ENCODE results near the genes ASB9 and SYAP1.

DNA sequence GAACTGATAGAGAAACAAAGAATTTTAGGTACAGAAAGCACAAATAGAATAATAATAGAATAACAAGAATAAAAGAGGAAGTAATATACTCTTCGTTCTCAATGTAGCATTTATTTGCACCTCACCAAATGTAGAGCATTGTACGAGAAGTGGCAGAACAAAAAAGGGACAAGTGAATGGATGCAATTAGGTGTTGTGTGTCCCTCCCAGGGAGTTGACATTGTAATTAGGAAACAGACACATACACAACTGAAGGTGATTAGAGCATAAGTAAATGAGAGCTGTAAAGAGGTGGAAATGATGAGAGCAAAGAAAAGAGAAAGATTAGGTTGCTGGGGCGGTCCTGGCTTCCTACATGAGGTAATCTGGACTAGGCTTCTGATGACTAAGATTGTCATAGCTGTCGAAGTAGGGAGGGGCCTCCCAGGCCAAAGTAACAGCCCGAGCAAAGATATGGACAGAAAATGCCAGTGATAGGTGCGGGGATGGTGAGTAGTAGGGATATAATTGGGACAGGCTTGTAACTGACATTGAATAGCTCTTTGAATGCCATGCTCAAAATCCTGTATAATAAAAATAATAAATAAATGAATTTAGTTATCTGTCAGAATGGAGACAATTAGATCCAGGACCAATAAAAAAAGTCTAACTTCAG is 10.5 kb downstream of the RAB9A start:
- RRBS, result no CpG with 5 or more reads among the region's 6 CpGs

- RRBS, result no CpG with 5 or more reads among the region's 8 CpGs
Observed at GRCh38 chrX:13717683-13718345, 16.6 kb downstream of the TRAPPC2 start.

DNA sequence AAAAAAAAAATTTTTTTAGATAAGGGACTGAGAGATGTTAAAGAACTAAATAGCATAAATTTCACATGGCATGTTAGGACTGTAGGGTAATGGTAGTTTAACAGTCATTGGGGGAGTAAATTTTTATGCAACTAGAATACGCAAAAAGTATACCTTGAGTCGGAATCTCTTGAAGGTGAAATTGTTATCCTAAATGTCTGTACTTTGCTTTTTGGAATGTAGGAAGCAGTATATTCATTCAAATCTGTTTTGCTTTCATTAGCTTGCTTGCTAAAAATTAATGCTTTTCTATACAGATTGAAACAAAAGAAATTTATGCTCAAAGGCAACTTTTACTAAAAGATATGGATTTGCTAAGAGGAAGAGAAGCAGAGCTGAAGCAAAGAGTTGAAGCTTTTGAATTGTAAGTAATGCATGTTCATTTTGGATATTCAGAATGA is 14.6 kb downstream of the OFD1 start:
- RRBS, result no CpG with 5 or more reads among the region's 2 CpGs

- RRBS, result no CpG with 5 or more reads among the region's 10 CpGs
Observed at GRCh38 chrX:13763204-13763934, 28.8 kb downstream of the OFD1 start.

GRCh38 chrX:13983797-13984139 is 45.9 kb downstream of the GEMIN8 start:
- RRBS, result no CpG with 5 or more reads among the region's 3 CpGs

DNA sequence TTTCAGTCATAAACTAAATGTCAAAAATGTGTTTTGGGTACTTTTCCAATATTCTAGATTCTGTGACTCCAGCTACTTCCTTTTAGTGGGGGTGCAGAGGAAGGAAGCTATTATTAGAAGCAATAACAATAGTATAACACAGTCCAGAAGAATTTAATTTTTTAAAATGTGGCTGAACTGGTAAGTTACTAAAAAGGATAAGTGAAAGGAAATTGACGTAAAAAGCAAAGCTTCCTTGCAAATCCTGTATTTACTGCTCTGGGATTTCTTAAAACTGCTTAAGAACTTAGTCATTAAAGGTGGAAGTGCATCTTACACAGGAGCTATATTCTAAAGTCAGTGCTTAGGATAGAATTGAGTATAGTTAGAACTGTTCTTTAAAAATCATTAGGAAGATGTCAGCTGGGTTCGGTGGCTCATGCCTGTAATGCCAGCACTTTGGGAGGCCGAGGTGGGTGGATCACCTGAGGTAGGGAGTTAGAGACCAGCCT is 53.3 kb downstream of the MOSPD2 start:
- RRBS, result no CpG with 5 or more reads among the region's 3 CpGs

GRCh38 chrX:15269563-15270501 is at the start of gene ASB9:
TSS of gene ASB9 (minus strand) at chrX:15270083.
- RRBS, result no CpG with 5 or more reads among the region's 15 CpGs

- RRBS, result no CpG with 5 or more reads among the region's 6 CpGs
Observed at GRCh38 chrX:15530220-15530820, 29.7 kb downstream of the BMX start.

DNA sequence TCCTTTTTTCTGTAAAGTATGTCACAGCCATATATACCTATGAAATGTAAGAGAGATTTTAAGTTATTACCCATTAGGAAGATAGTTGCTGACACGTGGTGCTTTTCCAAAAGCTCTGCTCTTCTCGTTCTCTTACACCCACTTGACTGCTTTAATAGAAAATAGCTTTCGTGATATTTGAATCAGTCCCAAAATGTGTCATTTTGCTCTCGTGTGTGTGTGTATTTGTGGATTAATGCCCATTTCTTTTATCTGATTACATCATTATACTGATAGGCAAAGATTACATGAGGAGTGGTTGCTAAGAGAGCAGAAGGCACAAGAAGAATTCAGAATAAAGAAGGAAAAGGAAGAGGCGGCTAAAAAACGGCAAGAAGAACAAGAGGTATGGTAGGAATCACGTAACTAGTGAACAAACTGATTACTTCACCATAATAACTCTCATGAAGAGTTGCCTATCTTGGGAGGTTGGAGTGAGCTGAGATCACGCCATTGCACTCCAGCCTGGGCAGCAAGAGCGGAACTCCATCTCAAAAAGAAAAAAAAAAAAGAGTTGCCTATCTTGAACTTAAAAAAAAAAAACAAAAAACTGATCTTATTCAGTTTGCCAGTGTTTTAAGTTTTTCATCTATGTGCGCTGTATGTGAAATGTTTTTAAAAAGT is 13.3 kb downstream of the ZRSR2 start:
- RRBS, result no CpG with 5 or more reads among the region's 10 CpGs

GRCh38 chrX:15816153-15816842 is 26.0 kb downstream of the ZRSR2 start:
- RRBS, result no CpG with 5 or more reads among the region's 5 CpGs

DNA sequence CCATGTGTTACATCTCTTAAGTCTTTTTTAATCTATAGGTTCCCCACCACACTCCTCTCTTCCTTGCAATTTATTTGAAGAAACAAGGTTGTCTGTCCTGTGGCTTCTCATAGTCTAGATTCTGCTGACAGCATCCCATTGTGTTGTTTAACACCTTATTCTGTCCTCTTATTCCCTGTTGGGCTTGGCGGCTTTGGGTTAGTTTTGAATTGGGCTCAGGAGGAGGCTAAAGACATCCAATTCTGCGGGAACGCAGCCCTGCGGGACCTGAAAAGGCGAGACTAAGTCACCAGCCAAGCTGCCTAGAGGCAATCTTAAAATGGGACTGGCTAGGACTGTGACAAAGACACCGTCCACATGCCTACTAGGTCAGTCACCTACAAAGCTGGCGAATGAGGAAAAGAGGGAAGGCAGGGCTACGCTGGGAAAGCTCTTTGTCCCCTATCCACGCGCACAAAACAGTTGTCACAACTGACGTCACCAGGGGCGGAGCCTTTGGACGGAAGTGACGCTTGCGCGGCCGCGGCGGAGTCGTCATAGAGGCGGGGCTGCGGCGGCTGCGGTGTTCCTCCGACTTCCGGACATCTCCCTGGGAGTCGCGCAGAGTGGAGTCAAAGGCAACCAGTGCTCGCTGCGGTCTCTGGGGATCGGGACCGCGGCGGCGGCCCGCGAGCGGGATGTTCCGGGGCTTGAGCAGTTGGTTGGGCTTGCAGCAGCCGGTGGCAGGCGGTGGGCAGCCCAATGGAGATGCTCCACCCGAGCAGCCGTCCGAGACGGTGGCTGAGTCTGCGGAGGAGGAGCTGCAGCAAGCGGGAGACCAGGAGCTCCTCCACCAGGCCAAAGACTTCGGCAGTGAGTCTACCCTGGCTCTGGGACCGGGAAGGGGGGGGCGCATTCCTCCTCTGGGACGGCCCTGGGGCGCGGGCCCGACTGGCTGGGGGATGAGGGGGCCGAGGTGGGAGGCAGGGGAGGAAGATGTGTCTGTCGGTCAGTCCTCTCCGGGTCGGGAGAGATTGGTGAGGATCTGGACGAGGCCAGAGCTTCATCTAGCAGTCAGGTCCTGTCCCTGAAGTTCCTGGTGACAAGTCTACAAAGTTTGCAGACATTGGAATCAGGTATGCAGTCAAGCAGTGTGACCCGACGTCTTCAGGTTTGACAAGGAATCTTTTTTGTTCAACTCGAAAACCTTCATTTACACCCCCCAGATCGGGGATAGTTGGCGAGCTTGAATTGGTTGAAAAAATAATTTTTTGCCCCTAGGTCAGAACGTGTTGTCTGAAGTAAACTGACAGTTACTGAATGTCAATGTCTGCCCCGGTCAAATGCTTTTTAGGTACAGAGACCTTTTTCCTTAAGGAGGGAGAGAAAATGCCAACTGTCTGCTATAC is at the start of gene SYAP1:
Gene SYAP1 (plus strand): TSS at position 565 of the 1,388 bp plus-strand sequence.
- RRBS, result 1% methylated on average over 11 of the region's 66 CpGs

- RRBS, result no CpG with 5 or more reads among the region's 4 CpGs
Observed at GRCh38 chrX:16743949-16744358, 24.5 kb downstream of the SYAP1 start.

- RRBS, result no CpG with 5 or more reads among the region's 3 CpGs
Observed at GRCh38 chrX:16822330-16822606, 36.0 kb downstream of the TXLNG start.

GRCh38 chrX:16870982-16871901 is 1.1 kb upstream of the RBBP7 start:
- RRBS, result 13% methylated on average over 9 of the region's 37 CpGs

GRCh38 chrX:17021830-17022529 is 75.5 kb downstream of the REPS2 start:
- RRBS, result no CpG with 5 or more reads among the region's 10 CpGs

DNA sequence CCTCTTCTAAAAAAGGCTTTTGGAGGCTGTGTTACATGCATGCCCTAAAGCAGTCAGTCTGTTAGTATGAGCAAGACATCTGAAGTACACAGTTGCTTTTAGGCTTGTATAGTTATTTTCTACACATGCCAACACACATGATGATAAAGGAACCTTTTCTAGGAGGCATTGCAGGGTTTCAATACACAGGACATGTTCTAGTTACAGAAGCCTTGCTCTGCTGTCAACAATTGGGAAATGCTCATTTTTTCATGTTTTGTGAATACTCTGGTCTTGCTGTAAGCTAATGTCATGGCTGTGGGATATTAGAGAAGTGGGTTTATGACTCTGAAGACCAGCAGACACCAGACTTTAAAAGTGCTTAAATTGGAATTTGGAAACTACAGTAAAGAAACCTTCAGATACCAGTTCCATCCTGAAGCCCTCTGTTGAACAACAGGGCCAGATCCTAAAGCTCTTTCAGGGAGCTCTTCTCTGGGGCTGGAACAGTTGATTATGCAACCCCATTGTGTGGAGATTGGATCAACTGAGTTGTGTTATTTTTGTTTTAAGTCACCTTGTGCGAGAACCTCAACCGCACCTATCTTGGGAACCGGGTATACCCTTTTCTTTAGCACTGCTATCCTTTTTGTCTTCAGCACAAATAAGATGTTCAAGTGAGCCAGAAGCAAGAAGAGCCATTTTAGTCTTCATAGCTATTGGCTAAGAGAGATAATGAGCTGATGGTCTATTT is 205.9 kb downstream of the REPS2 start:
- RRBS, result no CpG with 5 or more reads among the region's 3 CpGs

- RRBS, result under 1% methylated on average over 14 of the region's 56 CpGs
Observed at GRCh38 chrX:17376081-17376673, 1.2 kb downstream of the NHS start.

GRCh38 chrX:17377048-17377699 is 2.2 kb downstream of the NHS start:
- RRBS, result 1% methylated on average over 13 of the region's 46 CpGs

DNA sequence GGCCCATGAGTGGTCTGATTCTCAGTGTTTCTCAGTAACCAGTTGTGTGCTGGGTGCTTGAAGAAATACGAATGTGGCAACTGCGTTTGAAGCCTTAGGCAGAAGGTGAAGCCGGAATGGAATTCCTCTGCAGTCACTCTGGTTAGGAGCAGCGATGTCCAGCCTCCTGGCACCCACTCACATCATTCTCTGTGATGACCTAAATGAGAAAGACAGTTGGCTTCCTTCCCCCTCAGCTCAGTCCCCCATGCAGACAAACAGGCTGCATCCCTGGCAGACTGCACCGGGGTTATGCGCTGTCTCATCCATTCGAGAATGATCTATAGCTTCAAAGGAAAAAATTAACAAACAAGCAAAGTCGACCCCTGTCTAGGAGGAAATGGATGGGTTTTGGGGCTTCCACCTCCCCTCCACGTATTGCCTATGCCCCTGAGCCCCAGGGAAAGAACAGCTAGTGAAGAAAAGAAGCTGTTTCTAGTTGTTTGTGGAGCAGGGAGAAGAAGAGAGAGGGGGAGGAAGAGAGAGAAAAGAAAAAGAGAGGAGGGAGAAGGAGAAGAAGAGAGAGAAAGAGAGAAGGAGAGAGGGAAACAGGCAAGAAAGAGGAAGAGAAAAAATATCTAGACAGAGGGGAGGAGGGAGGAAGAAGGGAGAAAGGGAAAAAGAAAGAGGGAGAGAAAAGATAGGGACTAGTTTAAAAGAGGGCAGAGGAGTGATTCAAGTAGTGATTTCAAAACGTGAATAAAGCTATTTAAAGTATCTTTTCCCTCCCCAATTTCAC is 169.9 kb upstream of the SCML1 start:
- RRBS, result no CpG with 5 or more reads among the region's 10 CpGs

- RRBS, result no CpG with 5 or more reads among the region's 5 CpGs
Observed at GRCh38 chrX:17587231-17587537, 150.1 kb upstream of the SCML1 start.

Measured in foreskin fibroblast (primary cell).